ENCODE data around the gene TLR3.

DNA sequence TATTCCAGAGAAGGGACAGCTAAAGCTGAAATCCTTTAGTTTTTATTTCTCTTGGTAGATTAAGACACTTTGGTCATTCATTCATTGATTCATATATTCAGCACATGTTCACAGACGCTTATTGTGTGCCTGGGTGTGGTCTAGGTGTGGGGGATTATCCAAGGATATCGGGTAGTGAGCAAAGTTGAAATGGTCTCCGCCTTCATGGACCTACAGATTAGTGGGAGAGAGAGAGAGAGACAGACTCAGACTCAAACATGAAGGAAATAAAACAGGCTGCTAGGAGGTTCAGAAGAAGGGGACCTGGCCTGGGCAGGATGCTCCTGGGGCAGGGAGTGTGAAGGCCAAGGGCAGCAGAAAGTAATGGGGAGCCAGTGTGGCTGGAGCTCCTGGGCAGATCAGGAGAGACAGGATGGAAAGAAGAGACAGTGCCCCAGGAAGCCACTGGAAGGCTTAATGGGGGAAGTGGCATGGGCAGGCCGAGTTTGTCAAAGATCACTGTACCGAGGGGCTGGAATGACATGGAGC lies 45.1 kb downstream of the STOX2 start:
- PRO-cap = no peak
- RAMPAGE, long total RNA = no peak

GRCh38 chr4:183987992-183988576 lies 83.0 kb downstream of the STOX2 start:
- PRO-cap = no peak
- RAMPAGE, long total RNA = no peak

DNA sequence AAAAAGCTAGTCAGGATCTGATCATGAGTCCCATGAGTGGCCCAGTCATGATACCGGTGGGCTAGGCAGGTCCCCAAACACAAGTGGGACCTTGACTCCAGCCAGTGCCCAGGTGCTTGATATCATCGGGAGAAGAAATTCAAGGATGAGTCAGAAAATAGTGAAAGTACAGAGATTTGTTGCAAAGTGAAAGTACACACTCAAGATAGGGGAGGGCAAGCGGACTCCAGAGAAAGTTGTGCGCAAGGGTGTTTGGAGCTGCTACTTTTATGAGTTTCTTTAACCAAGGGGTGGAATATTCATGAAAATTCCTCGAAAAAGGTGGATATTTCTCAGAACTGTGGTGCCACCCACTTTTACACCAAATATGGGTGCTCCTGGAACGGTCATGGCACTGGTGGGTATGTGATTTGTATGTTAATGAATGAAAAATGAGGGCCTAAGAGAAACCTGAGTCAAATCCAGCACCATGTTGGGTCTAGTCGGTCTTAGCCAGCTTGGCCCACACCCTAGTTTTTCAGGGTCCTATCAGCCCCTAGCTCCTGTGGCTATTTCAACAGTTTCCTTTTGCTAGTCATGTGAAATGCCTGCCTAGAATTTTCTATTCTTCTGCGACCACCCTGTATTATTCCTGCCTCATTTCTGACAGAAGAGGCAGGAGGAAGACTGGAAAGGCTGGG lies 107.5 kb downstream of the IRF2 start:
- PRO-cap = no peak
- RAMPAGE, long total RNA = no peak

DNA sequence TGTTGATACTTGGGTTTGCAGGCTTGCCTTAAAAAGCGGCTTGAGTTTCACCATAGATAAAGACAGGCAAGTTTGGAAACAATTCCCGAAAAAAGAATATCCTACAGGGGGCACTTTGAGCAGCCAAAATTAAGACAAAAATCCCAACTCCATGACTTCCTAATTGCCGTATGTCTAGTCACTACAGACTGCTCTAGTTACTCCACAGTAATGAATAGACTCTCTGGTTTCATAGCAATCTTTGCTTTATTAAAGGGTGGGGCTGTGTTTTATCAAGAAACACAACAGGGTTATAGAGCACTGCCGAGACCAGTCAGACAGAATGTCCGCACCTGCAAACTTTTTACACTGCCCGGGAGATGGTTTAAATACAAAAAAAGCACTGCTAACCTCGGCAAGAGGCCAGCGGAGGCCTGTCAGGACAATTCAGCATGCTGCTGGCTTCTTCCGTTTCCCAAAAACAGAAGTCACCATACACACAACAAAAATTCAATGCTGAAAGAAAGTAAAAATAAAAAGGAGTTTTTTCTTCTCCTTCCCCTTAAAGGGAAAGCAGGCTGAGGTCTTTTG lies 67.5 kb downstream of the IRF2 start:
- PRO-cap = no peak
- RAMPAGE, long total RNA = no peak

GRCh38 chr4:184746271-184746923 lies 12.5 kb upstream of the CENPU start:
- PRO-cap = no peak
- RAMPAGE, long total RNA = no peak

DNA sequence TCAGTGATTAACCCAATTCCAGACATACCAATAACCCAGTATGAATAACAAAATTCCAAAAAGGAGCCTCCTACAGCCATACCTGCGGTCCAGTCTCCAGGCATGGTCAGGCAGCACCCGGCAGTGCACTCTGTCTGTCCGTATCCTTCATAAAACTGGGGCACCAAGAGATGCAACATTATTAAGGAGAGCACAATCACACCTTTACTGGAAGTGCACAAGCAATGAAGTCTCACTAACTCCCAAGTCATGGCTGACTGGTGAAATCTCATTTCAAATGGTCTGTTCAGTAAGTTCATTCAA lies 30.8 kb upstream of the CENPU start:
- PRO-cap = no peak
- RAMPAGE, long total RNA = no peak

DNA sequence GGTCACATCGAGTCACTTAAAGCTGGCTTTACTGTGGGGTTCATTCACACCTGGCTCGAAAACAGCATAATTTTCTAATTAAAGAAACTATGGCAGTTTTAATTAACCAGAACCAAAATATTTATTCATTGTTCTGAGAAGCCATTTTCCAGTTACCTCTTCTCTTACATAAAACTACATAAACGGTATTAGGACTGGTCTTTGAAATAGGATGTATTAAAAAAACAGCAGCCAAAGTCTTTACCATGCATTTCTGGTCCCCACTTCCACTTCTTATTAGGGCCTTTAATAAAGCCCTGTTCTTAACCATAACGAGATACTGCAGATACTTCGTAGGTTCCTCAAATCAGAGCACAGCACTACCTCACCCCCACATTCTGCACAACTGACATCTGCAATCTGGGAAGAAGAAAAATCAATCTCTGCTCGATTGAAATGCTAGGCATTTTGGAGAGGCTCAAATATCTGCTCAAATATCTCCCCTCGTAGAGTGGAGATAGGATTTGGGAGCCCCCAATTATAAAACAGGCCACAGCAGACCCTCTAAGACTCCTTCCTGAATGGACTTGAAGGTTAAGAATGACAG lies 40.1 kb upstream of the CENPU start:
- PRO-cap = no peak
- RAMPAGE, long total RNA = no peak

DNA sequence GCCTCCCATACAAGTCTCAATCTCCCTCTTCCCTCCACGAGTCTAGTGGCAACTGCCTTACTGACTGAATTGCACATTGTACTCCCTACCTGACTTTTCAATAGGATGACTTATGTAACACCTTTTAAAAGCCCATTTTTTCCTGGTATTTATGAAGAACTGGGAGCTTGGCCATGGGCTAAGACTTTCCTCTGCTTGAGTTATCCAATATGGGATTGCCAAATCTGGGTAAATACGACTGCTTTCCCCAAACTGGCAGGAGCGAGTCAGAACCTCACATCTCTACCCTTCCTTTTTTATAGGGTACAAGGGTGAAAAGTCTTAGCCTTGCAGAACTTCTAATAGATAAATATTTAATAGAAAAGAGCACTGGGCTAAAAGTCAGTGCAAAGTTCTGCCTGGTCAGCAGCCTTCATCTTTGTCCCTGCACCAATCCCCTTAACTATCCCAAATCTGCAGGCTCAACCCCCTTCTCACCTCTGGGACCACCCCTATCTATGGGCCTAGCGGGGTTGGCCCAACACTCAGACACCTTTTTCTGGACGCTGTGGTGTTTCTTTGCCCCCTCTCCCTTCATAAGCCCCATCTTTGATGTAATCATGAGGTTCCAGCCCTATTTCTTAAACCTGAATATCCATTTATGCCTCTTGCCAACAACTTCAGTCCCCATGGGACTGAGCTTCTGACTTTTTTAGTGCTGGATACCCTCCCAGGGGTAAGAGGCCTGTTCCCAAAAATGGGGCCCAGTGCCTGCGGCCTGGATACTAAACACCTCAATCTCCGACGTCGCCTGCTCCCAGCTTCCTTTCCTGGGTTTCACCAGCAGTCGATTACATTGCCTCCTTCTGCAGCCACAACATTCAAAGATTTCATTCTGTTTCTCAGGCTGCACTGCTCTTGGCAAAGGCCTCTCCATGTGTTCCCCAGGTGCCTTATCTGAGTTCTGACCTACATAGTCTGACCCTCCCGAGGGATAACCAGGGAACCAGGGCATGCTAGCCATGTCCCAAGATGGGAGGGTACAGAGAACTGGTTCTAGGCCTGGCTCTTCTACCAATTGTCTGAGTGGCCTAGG lies 61.8 kb upstream of the ACSL1 start:
- PRO-cap = no peak
- RAMPAGE, long total RNA = no peak

DNA sequence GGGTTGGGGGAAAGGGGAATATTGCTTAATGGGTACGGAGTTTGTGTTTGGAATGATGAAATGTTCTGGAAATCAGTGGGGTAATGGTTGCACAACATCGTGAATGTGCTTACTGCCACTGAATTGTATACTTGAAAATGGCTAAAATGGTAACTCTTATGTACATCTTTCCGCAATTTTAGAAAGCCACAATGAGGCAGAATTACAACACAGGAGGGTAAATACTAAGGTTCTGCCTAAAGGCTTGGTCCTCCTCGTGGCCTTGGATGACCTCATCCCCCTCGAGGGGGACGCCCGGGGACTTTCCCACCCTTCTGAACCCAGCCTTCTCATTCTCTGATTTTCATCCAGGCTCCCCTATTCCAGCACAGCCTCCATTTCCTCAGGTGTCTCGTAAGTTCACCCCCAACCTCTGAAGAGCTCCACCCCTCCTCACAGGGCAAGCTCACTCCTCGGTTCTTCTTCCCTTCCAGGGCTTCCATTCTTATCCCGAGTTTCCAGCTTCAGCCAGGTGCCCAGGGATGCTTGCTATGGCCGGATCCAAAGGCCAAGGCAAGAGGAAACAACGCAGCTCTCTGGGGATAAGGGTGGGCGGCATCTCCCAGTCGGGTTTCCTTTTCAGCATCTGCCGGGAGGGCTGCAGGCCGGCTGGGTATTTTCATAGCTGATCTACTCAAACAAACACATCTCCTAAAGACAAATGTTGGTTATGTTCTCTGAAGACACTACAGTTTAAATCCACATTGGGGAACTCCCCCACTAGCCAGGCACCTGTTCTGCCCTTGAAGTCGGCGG lies 71.3 kb upstream of the ACSL1 start:
- PRO-cap = no peak
- RAMPAGE, long total RNA = no peak

GRCh38 chr4:185148625-185148877 lies 5.5 kb downstream of the SLC25A4 start:
- PRO-cap = no peak
- RAMPAGE, long total RNA = no peak

DNA sequence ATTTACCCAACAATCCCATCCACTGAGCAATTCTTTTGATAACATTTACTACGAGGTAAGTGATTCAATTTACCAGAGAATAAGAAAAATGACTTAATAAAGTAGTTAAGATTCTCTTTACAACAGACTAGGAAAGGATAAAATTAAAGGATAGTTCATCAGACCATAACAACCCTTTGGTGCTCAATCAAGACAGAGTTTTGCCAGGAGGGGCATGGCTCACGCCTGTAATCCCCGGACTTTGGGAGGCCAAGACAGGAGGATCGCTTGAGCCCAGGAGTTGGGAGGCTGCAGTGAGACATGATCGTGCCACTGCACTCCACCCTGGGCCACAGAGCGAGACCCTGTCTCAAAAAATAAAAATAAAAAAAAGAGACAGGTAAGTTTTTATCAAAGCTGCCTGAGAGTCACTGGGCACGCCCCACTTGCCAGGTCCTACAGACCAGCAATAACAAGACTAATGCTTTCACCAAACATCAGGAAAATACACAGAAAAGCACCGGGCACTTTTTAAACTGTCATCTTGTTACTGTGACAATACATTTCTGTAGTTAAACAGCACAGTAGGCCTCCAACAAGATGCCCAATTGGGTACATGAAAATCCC lies 847 bp downstream of the CFAP97 start:
- PRO-cap = no peak
- RAMPAGE, long total RNA = no peak

GRCh38 chr4:185272305-185272695 lies 62.9 kb downstream of the SNX25 start:
- PRO-cap = no peak
- RAMPAGE, long total RNA = no peak

DNA sequence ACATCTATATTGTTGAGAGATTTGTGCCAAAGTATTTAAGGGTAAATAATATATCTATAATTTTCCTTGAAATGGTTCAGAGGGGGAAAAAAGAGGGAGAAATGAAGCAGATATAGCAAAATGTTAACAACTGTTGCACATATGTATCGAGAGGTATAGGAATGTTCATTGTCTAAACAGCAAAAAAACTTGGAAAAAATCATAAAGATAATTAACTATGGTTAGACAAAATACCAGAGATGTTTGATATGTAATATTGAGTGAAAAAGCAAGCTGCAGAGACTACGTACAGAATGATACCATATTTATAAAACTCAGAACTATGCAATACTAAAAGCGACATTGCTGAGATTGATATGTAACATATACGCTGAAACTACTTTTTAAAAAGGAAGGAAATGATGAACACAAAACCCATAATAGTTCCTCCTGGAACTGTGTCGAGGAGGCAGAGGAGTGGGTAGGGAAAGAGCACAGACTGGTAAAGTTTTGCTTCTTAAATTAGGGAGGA lies 14.1 kb downstream of the UFSP2 start:
- PRO-cap = no peak
- RAMPAGE, long total RNA = no peak

GRCh38 chr4:185424802-185425129 lies 998 bp downstream of the UFSP2 start:
- PRO-cap = no peak
- RAMPAGE, long total RNA = no peak

DNA sequence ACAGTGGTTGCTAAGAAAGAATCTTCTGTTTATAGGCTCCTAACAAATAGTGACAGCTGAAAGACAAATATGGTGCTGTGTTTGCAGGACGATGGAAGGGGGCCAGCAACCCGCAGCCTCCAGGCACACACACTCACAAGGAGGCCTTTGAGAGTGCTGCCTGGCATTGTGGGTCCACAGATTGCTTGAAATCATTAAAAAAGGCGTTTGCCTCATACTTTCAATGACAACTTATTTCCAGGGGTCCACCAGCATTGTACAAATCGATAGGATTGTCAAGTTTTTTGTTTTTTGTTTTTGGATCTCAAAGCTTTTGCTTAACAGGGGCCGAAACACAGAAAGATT lies 32.5 kb upstream of the PDLIM3 start:
- PRO-cap = no peak
- RAMPAGE, long total RNA = no peak

GRCh38 chr4:185717339-185717655 lies 94.7 kb downstream of the SORBS2 start:
- PRO-cap = no peak
- RAMPAGE, long total RNA = no peak

DNA sequence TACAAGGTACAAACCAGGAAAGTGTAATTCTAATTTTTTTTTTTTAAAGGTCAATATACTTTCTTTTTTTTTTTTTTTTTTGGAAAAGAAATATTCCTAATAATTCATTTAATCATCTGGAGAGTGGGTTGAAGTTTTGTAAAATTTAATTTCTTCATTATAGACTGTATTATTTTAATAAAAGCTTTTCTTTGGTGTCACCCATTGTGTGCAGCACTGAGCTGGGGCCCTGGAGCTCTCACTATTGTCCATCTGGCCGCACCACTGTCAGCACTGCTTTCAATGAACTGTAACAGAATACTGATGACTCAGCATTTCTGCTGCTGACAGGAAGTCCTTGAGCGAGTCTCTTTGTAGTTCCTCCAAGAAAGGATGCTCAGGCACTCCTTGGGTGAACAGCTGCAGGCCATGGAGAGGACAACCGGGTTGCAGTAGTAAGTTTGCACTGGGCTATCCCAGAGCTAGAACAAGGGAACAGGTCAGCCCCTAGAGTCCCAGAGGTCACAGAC lies 81.7 kb downstream of the SORBS2 start:
- PRO-cap = no peak
- RAMPAGE, long total RNA = no peak

GRCh38 chr4:185784485-185785181 lies 27.4 kb downstream of the SORBS2 start:
- PRO-cap = no peak
- RAMPAGE, long total RNA = no peak

DNA sequence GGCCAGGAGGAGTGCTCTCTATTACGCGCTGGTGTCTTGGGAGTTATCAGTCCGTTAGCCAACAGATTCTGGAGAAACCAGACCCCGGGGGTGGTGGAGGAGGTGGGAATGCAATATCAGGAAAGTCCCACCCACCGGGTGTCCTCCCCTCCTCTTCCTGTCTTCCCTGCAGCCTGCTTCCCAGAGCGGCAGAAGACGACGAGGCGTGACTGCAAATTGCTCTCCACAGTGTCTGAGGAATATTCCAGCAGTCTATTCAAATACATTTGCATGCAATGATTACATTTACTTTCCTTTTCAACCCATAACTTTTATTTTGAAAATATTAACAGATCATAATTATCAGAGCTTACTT lies 17.8 kb upstream of the TLR3 start:
- PRO-cap = no peak
- RAMPAGE, long total RNA = no peak

GRCh38 chr4:186068401-186069395 lies at the start of gene TLR3:
Gene TLR3, plus strand, starts transcription at chr4:186069156.
- PRO-cap = no peak
- RAMPAGE, long total RNA = no peak

Measured in spinal cord (tissue), 3 donors.